Subcutaneous preadipocyte (primary cell): ENCODE results near the gene BANP.

DNA sequence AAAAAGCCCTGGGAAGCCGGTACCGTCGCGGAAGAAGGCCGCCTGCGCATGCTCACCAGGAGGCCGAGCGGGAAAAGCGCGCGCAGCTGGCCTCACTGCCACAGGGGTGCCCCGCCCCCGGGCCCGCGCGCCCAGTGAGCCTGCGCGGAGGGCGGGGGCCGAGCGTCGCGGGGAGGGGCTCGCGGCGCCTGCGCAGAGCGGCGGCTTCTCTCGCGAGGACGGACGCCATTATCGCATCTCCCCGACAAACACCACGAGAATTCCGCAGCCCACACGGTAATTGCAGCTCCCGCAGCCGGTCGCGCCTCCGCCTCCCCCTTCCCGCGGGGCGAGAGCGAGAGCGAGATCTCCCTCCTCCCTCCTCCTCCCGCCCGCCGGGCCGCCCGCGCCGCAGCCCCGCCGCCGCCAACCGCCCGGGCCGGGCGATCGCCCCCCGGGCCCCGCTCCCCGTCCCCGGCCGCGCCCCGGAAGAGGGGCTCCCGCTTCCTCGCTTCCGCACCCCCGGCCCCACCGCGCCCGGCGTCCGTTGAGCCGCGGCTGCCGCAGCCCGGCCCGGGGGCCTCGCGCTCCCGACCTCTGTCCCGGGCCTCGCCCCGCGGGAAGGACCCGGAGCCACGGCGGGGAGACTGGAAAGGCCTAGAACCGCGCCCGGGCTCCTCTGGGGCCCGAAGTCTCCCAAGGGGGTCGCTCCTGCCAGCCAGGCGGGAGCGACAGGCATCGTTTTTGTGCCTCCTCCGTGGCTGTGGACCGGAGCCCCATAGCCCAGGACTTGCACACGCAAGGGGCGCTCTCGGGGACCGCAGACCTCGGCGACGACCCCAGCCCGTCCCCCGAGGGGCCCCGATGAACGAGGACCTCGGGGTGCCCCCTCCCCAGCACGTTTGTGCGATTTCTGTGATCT, at the start of gene BANP:
Gene BANP (plus strand): TSS at position 195 of the 901 bp plus-strand sequence.
- CAGE, long polyA plus RNA, result no peak

GRCh38 chr16:88016858-88017399, 65.7 kb downstream of the BANP start:
- CAGE, long polyA plus RNA, result no peak

GRCh38 chr16:88019064-88020041, 68.1 kb downstream of the BANP start:
- CAGE, long polyA plus RNA, result no peak

DNA sequence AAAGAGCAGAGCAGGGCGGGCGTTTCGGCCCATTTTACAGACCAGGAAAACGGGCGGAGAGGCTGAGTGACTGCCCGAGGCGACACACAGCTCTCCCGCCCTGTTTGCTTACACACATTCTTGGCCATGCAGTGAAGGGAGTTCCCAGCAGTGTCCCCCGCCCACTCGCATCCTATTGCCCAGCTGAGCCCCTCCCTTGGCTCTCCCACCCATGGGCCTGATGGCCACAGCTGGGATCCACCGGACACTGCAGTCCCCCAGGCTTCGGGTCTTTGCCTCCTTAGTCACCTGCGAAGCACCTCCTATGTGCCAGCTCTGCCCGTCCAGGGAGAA, 136.8 kb downstream of the BANP start:
- CAGE, long polyA plus RNA, result no peak

GRCh38 chr16:88100615-88101517, 149.6 kb downstream of the BANP start:
- CAGE, long polyA plus RNA, result no peak

- CAGE, long polyA plus RNA, result no peak
Measured at GRCh38 chr16:88170512-88170825, 212.3 kb upstream of the ZNF469 start.

GRCh38 chr16:88224504-88224818, 158.3 kb upstream of the ZNF469 start:
- CAGE, long polyA plus RNA, result no peak

GRCh38 chr16:88264444-88265517, 118.0 kb upstream of the ZNF469 start:
- CAGE, long polyA plus RNA, result no peak

GRCh38 chr16:88298188-88298660, 84.5 kb upstream of the ZNF469 start:
- CAGE, long polyA plus RNA, result no peak

DNA sequence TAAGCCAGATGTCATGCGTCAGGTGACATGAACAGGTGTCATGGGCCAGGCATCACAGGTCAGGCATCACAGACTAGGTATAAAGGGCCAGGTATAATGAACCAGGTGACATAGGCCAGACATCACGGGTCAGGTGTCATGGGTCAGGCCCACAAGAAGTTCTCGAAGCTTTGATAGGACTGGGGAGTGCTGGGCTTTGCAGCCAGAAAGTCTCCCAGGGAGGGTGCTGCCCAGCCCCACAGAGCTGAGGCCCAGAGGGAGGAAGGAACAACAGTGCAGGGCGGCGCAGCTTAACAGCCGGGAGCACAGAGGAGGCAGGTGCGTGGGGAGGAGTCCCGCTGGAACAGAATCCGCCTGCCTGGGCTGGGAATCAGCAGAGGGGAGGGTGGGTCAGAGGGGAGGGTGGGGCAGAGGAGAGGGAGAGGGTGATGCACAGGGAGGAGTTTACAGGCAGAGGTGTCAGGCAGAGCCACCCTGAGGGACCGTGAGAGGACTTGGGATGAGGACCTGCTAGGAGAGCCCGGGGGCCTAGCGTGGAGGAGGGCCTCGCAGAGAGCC, 42.3 kb upstream of the ZNF469 start:
- CAGE, long polyA plus RNA, result no peak

DNA sequence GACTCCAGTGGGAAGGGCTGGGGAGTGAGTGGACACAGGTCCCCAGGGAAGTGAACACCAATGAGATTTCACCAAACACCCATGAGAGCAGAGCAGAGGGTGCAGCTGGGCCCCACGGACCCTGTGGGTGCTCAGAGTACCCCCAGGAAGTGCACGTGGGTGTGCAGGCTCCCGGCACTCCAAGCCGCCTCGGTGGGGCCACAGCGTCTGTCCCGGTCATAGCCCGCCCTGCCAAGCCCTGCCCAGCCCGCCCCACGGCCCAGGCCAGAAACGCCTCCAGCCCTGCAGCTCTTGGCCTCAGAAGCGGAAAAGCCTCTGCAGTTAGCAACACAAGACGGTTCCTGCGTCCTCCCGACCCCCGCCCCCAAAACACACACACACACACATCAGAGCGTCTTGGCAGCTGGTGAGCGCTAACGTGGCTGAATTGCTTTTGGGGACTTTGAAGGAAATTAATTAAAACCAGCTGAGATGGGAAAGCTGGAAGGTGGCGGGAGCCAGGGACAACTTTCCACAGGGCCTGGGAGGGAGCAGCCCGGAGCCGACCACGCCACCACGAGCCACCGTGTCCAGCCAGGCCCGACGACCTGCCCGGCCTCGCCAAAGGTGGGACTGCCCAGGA, 22.9 kb downstream of the ZNF469 start:
- CAGE, long polyA plus RNA, result no peak

DNA sequence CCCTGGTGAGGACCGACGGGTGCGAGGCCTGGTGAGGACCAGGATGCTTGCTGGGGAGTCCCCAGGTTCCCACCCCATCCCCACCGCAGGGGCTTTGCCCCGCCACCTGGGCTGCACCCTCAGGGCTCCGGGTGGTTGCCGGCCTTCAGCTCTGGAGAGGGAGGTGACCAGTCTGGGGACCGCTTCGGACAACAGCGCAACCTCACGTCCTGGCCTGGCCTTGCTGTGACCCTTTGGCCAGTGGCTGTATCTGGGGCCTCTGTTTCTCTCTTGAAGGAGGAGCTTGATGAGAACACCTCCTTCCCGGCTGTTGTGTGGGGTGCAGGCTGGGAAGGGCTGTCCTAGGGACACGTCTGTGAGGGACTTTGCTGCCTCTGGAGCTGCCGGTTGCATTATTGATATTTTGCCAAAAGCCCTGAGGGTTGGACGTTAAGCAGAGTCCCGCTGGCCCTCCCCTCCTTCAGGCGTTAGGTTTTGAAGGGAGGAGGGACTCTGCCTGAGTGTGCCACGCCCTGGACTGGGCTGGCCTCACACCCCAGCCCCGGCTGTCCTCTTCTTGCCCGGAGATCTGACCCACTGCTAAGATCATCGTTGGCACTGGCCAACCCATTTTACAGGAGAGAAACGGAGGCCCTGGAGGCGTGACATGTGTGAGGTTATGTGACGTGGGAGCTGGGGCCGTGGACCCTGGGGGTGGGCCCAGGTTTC, 8.3 kb downstream of the ZFPM1 start:
- CAGE, long polyA plus RNA, result no peak

DNA sequence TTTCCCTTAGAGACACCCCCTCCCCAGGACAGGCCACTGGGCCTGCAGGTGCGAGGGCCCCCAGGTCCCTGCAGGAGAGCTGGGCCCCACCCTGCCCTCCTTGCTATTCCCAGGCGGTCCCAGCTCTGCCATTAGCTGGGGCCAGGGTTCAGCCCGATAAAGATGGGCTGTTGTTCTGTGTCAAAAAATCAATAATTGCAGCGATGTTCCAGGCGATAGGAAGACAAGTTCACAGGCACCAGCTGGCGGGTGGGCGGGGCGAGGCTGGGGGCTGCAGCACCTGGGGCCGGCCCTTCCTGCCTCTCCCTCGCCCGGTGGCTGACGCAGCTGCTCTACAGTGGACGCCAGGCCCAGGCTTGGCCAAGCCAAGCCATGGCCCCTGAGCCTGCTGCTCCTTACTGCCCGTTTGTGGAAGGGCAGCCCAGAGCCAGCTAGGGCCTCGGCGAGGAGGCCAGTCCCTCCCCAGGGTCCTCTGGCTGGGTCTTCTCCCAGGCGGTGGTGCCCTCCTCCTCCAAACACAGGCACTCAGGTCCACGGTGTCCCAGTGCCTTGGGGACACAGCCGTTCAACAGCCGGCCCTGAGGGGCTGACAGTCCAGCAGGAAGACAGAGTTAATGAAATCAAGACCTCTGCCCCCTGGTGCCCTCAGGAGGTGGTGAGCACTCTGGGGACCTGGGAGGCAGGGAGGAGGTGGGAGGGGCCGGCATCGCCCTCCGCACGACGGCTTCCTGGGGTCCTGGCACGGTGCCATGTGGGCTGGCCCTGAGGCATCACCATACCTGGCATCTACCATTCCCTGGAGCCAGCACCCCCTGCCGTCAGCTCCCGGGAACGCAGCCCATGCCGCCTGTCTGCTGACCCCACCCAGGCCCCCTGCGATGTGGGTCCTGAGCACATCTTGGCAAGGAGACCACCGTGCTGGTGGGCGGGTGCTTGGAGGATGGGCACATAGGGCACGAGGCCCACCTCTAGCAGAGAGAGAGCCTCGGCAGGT, 52.1 kb downstream of the ZFPM1 start:
- CAGE, long polyA plus RNA, result no peak

DNA sequence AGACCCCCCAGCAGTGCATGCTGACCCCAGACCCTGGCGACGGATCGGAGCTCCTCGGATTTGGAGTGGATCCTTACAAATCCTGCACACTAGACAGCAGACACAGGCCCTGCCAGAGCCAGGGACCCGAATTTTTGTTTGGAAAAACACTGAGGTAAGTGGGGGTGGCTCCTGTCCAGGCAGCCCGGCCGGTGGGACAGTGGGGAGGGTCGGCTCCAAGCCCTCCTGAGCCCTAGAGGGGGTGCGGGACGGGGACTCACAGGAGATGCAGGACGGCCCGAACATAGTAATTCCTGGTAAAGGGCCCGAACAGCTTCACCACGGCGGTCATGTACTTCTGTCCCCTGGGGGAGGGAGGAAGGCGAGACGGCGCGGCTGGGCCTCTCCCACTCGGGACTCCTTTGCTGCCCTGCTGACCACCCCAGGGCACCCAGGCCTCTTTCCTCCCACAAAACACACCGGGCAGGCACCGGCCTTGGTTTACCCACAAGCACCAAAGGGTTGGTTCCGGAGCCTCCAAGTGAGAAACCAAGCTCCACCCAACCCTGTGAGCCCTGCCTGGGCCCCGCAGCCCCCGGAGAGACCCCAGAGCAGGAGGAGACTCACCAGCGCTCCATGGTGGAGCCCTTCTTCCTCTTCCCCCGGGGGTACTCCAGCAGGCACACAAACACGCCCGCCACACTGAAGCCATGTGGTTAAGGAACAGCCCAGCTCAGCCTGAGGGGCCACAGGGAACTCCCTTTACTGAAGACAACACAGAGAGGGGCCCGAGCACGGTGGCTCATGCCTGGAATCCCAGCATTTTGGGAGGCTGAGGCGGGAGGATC, 4.1 kb downstream of the CYBA start:
- CAGE, long polyA plus RNA, result no peak

- CAGE, long polyA plus RNA, result no peak
Measured at GRCh38 chr16:88656143-88656698, 5.4 kb upstream of the CYBA start.

DNA sequence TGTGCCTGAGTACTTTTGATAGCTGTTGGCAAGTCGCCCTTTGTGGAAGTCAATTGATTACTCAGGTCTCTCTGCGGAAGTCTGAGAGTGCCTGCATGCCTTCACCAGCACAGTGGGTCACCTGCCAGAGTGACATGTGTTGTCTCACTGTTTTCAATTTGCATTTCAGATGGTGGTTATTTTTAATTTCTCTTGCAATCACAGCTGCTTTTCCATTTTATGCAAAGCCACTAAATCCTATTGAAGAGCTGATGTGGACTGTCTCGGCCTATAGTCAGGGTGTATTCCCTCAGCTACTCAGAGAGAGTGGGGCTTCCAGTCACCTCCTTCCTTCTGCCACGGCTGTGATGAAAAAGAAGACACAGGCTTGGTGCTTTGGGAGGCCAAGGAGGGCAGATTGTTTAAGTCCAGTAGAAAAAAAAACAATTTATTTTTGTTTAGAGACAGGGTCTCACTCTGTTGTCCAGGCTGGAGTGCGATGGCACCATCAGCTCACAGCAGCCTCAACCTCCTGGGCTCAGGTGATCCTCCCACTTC, 2.5 kb upstream of the MVD start:
- CAGE, long polyA plus RNA, result no peak

- CAGE, long polyA plus RNA, result no peak
Measured at GRCh38 chr16:88673593-88674520, 11.0 kb upstream of the MVD start.

DNA sequence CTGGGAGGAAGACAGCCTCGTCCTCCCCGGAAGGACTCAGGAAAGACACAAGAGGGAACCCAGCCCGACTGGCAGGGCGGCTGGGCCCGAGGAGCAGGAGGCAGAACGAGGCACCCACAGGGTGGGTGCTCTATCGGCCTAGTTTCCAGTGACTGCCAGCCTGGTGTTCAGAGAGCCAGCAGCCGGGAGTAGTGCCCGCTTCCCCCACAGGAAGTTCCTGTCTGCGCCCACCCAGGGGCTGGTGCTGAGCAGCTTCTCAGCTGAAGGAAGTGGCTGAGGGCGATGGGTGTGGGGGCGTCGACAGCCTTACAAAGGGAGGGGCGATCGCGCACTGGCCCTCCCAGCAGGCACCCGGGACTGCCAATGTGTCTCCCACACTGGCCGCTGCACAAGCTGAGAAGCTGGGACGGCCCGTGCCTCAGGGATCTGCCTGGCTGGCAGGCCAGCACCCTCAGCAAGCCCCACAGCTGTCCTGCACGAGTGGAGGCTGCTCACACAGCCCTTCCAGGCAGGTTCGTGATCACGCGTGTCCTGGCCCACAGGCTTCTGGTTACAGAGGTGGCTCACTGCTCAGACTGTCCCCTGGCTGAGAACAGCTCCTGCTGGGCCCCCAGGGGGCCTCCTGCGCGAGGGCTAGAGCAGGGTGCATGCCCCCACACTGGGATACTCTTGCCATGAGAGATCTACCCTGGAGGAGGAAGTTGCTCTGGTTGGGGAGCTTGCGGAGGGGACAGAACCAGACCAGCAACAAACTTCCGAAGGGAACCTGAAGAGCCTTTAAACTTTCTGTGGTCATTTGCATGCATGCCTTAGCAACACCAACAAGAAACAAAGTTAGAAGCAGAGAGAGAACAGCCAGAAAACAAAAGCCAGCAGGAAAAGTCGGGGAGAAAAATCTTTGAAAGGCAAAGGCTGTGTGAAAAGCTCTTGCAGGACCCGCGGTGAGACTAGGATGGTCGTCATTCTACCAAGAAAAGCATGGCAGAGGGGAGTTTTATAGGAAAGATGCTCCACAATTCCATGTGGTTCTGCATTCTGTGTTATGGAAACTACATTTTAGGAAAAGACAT, 2.4 kb downstream of the RNF166 start:
- CAGE, long polyA plus RNA, result no peak

DNA sequence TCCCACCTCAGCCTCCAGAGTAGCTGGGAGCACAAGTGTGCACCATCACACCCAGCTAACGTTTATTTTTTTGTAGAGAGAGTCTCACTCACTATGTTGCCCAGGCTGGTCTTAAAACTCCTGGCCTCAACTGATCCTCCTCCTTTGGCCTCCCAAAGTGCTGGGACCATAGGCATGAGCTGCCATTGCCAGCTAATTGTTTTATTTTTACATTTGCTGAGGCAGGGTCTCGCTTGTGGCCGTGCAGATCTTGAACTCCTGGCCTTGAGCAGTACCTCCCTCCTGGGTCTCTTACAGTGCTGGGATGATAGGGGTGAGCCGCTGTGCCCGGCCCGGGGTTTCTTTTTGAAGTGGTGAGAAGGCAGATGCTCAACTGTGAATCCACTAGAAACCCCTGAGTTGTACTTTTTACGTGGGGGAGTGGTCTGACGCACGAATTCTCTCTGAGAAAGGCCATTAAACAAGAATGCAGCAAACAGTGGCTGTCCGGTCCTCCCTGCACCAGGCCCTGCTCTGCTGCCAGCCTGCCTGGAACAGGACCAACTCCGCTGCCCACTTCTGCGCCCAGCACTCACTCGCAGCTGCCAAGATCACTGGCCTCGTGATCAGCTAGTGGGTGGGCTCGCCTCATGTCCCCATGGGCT, 12.6 kb downstream of the CTU2 start:
- CAGE, long polyA plus RNA, result no peak

GRCh38 chr16:88720690-88721079, 14.4 kb downstream of the CTU2 start:
- CAGE, long polyA plus RNA, result no peak